Thoracic aorta (tissue), 1 donor: Measurements from ENCODE around the genes NPR2 and HINT2.

DNA sequence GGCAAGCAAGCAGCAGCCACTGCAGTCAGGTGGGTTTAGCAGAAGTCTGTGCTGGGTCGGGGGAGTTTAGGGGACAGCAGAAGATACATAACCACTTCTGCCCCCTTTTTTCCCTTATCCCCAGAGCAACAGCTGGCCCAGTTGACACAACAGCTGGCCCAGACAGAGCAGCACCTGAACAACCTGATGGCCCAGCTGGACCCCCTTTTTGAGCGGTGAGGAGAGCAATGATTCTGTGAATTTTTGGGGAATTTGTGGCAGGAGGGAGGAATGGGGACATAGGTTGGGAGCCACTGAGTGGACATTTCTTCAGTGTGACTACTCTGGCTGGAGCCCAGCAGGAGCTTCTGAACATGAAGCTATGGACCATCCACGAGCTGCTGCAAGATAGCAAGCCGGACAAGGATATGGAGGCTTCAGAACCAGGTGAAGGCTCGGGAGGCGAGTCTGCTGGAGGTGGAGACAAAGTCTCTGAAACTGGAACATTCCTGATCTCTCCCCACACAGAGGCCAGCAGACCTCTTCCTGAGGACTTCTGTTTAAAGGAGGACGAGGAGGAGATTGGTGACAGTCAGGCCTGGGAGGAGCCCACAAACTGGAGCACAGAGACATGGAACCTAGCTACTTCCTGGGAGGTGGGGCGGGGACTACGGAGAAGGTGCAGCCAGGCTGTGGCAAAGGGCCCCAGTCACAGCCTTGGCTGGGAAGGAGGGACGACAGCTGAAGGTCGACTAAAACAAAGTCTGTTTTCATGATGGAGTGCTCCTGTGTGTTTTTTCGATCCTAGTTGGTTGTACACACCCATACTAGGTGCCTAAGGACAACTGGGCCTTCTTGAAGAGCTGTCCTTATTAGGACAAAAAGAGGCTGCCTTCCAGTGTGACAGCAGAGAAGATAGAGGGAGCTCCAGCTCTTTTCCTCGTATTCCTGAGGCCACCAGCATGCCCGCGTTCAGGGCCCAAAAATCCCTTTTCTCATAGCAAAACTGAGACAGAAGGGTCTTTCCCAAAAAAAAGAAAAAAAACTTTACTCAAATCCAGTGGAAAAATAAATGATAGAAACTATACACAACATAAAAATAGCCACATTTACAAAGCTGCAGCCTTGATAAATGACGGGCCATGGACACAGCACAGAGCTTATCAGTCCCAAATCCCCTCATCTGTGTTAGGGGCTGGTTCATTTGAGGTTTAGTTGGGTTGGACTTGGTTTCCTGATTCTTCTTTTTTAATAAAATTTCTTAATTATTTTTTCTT, 2.8 kb downstream of the CCDC107 start:
- RAMPAGE, long total RNA: no peak

DNA sequence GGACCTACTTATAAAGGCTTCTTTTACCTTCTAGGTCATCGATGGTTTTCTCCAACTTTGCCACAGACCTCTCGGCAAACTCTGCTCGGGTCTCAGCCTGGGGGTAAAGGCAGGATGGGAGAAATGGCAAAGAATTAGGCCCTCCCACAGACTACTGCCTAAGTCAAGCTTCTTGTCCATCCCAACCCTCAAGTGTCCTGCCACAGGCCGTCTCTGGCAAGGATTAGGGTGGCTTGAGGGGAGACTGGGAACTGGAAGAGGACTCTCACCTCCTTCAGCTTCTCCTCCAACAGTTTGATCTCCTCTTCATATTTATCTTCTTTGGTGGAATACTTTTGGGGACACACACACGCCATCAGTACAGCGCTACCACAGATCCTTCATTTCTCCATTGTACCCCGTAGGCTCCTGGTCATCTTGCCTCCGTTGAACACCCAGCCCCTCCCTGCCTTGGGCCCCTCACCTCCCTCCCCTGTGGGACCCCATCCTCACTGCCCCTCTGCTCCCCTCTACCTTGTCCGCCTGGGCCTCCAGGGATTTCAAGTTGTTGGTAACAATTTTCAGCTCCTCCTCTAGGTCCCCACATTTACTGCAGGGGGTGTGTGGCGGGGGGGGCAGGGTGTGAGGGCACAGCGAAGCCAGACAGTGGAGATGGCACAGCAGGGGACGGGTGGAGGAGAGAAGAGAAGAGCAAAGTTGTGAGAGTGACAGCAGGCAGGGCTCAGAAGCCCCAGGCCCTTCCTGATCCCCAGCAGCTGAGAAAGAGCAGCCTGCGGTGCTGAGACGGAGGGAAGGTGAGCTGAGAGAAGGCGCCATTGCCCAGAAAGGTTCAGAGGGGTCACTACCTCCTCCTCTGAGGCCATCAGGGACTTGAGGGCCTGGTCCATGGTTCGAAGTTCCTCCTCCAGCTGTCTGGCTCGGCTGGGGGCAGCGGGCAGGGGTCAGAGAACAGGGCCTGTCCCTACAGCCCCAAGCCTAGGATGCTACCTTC, 5.2 kb downstream of the TPM2 start:
- RAMPAGE, long total RNA: start-site peak on the minus strand centred at position 64 of the sequence, 61 bp wide, 913 reads; start-site peak on the minus strand centred at position 290 of the sequence, 37 bp wide, 668 reads

DNA sequence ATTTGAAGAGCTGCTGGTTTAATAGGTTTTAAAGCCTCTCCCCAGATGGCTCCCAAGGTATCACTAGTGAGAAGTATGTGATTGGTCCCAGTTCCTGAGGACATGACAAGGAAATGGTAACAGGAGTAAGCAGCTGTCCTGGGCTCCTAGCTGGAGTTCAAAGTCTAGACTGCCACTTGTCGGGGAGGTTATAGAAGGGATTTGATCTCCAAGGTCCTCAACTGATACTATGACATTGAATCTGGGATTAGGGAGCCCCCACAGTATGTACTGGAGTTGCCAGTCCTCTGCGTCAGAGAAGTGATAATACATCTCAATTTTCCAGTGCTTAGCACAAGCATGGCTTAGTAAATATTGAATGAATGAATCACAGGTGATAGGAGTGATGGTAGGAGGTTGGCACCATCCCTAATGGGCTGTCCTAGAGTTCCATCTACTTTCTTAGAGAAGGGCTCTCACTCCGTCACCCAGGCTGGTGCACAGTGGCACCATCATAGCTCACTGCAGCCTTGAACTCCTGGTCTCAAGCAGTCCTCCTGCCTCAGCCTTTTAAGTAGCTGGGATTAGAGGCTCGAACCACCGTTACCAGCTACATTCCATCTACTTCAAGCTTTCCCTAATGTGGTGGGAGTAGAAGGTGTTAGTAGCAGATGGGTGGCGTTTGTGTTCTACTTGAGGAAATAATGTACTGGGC, 6.3 kb upstream of the TPM2 start:
- RAMPAGE, long total RNA: no peak

- RAMPAGE, long total RNA: start-site peak on the minus strand at chr9:35724317-35724334, 91 reads
Measured at GRCh38 chr9:35724101-35724511, 7.9 kb downstream of the TLN1 start.

GRCh38 chr9:35729599-35730104, 2.3 kb downstream of the TLN1 start:
- RAMPAGE, long total RNA: no peak

DNA sequence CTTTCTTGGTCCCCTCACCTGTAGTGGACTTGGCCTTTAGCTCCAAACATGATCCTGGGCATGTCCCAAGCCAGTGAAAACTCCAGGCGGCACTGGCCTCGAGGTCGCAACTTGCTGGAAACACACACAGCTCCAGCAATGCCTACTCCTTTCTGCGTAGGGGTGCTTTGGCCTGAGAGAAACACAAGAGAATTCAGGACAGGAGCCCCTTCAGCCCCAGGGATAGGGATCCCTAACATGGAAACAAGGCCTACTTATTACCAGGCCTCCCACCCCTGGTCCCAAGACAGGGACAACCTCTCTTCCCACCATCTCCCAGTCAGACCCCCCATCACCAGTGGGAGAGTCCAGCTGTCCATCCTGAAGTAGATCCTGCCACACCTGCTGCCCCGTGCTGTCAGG, 7.7 kb downstream of the CREB3 start:
- RAMPAGE, long total RNA: no peak

GRCh38 chr9:35757754-35758078, 3.6 kb upstream of the MSMP start:
- RAMPAGE, long total RNA: no peak

GRCh38 chr9:35791026-35791852, at the start of gene NPR2:
NPR2 (plus strand) TSS chr9:35791591.
- RAMPAGE, long total RNA: no peak

- RAMPAGE, long total RNA: start-site peak on the minus strand at chr9:35814986-35815042, 24 reads
Measured at GRCh38 chr9:35814944-35815534, at the start of gene HINT2. HINT2 (minus strand) TSS chr9:35815042.

DNA sequence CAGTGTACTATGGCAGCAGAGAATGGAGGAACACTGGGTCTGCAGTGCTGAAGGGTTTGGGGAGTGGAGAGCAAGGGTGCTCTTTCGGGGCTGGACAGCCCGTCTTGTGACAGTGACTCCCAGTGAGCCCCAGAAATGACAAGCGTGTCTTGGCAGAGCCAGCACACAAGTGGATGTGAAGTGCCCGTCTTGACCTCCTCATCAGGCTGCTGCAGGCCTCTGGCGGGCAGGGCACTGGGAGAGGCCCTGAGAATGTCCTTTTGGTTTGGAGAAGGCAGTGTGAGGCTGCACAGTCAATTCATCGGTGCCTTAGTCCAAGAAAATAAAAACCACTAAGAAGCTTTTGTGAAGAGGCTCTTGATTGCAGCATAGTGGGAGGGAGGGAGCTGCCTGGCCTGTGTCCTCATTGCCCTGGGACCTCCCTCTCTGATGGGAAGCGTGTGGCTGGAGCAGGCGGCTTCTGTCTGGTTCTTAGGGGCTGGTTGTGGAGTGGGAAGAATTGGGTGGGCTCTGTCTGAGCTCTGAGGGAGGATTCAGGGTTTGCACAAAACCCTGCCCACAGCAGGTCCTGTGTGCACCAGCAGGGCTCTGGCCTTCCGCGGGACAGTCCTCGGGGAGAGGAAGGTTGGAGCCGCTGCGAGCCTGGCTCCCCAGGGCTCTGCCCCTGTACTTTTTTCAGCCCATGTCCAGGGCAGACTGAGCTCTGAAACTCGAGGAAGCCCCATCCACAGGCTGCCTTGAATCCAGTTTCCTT, 973 bp downstream of the HRCT1 start:
- RAMPAGE, long total RNA: no peak

GRCh38 chr9:35940412-35941051, 17.4 kb downstream of the OR2S2 start:
- RAMPAGE, long total RNA: no peak

GRCh38 chr9:35971951-35972611, 14.1 kb upstream of the OR2S2 start:
- RAMPAGE, long total RNA: no peak

DNA sequence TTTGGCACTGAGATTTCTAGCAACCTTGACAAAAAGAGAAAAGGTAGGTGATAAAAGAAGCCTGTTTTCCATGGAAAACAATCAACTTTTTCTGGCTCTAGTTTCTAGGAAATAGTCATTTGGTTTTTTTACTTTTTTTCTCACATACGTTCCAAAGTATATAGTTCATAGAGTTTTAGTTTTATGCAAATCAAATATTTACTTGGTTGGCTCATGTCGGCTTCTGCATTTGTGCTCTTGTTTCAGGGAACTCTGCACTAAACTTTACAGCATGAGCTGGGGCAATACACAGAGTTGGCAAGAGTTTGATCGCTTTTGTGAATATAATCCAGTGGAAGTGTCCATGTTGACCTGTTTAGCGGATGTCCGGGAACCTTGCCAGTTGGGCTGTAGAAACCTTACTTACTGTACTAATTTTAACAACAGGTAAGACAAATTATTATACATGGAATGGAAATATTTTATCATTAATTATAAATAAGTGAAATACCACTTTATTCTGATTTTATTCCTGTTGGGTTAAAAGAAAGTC, 45.5 kb upstream of the GLIPR2 start:
- RAMPAGE, long total RNA: start-site peak on the plus strand centred at position 332 of the sequence, 176 bp wide, 28 reads

DNA sequence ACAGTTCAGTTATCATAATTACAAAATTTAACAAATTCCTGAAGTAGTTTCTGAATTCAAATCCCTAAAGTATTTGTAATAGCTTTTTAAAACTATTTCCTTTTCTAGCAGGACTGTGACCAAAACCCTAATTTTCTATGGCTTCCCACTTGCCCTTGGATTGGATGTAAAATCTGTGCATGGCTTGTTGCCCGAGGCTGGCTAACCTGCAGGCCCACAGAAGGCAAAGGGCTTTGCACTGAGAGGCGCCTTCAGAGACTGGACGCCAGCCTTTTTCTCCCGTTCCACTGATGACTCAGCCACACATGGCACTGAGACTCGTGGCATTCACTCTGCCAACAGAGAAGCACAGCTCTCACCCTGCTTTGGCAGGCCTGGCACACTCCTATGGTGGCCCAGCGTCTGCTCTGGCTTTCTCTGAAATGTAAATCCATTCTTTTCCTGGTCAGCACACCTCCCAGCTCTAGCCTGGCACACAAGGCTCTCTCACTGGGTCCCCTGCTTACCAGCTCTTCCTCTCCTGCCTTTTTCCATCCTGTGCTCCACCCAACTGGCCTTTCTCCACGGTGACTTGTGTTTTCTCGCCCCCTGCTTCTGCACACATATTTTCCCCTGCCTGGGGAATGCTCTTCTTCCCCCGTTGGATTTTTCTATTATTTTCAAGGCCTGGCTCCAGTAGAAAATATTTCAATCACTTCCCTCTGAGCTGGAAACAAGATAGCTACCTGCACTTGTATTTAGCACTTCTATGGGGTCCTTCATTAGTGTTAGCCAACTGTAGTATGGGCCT, 5.9 kb upstream of the MELK start:
- RAMPAGE, long total RNA: no peak

- RAMPAGE, long total RNA: no peak
Measured at GRCh38 chr9:36818139-36818808, 215.8 kb downstream of the PAX5 start.

- RAMPAGE, long total RNA: no peak
Measured at GRCh38 chr9:36999642-37000359, 34.3 kb downstream of the PAX5 start.

DNA sequence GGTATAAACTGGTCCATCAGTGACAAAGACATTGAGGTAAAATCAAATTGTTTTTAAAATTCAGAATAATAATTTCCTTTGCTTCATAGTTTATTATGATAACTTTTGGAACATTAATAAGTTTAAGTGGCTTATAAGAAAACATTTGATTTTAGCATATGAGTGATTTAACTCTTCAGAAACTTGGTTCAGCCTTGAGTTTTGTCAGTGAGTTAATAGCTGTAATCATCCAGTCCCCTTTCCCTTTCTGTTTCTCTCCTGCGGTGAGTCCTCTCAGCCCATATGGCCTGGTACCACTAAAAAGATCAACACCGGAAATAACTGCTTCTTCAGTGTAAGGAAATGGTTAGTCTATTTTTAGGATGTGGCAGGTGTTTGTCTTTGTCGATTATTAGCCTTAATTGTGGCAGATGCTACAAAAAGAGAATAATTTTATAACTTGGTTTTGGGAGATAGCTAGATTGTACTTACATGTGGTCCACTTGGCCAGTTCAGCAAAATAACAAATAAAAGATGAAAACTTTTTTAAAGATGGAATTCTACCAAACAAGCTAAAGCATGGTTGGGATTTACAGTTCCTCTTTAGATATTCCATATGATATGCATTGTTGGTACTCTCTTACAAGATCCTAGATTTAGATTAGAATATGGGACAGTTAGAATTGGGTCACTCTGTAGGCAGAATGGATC, 120.2 kb upstream of the GRHPR start:
- RAMPAGE, long total RNA: no peak

DNA sequence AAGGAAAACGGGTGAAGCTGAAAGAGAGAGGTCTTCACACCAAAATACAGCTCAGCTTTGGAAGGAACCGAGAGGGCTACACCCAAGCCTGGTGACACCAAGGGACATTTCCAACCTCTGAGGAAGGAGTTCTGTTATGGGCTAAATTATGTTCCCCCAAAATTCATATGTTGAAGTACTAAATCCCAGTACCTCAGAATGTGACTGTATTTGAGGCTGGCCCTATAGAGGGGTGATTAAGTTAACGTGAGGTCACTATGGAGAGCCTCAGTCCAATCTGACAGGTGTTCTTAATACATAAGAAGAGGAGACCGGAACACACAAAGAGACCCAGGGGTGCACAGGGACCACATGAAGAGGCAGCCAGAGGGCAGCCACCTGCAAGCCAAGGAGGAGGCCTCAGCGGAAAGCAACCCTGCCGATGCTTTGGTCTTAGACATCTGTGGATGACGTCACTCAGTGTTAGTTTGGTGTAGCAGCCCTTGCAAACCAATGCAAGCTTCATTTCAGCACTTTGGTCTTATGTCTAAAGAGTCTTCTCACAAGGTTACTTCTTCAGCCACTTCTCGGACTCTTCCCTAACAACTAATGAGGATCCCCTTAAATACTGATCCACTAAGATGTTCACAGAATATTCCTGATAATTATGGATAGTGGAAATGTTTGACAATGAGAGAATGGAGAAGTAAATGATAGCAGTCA, 47.7 kb upstream of the GRHPR start:
- RAMPAGE, long total RNA: no peak

DNA sequence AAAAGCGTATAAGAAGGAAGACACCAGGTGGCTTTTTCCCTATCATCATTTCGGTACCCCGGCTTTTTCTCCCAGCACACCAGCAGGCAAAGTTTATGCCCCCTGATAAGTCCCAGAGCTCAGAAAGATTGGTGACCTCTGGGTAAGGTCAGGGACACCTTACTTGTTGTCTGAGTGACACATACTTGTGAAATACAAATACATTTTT, 4.6 kb upstream of the SLC25A51 start:
- RAMPAGE, long total RNA: no peak

DNA sequence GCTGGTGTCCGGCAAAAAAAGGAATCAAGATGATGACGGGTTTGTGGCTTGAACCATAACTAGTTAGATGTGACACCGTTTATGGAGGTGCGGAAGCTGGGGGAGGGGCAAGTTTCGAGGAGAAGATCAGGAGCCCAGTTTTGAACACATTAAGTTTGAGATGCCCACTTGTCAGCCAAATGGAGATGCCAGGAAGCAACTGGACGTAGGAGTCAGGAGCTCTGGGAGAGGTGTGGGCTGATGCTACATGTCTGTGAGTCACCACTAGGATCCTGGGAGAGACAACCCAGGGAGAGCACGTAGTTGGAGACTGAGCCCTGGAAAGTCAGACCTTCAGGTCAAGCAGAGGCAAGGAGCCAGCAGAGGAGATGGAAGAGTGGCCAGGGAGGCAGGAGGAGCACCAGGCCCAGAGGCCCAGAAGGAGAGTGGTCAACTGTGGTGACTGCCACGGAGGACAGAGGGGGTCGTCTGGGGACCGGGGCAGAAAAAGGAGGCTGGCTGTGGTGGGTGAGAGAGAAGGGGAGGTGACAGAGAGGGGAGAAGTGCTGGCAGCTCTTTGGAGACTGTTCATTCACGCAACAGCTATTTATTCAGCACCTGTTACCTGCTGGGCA, 48.9 kb upstream of the SLC25A51 start:
- RAMPAGE, long total RNA: no peak